ENCODE measurements around a stretch of chr20.

DNA sequence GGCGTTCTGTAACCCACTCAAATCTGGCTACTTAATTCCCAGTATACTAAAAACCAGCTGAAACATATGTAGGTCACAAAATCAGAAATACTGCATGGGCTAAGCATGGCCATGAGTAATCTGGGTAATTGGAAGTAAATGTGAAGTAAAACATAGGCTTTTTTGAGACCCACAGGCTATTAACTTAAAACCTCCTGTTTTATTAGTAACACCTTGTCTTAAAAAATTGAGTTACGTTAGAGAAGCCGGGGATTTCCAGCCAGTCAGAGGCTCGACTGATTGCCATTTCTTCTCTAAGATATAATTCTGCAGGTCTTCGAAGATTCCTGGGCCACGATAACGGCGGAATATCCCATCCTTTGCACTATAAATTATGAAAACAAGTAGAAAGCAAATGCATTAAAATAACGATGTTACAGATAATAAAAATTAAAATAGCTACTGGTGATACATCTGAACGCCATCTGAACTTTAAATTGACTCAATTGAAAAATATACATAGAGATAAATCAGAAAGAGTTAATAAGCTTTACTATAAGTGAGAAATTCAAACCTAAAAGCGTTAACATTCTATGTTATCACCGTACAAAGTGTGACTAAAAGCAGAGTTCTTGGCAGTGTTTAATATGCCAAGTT, 19.9 kb downstream of the TMX4 start:
- PRO-cap = no peak

DNA sequence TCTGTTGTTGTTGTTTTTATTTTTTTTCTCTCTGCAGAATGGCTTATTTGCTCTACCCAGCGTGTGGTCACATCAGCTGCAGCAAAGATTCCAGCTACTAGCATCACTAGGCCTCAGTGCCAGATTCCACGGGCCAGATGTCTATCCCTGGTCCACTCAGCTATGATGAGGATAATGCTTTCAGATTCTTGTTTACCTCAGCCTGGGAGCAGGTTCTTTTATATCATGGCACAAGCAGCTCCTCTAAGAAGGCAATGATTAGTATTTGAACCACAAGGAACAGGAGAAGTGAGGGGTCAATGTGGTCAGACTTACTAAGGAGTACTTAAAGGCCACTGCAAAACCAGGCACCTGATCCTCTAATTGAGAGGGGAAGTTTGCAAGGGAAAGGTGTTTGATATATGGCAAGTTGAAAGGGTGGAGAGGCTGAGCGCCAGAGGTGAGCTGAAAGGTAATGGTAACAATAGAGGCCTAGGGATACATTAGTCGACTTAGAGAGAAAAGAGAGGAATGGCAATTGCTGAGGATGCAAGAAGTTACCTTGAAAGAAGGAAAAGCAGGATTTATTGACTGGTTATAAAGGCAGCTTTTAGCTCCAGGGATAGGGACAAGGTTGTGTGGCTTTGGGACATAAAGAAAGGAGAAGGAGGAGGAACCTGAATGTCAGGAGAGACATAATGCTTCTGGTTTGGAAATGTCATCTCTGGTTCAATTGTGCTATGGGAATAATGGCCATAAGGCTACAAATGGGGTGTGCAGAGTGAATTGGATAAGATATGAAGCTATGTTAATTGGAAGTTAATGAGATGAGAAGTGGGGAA, 110.3 kb downstream of the PLCB1 start:
- PRO-cap = no peak

DNA sequence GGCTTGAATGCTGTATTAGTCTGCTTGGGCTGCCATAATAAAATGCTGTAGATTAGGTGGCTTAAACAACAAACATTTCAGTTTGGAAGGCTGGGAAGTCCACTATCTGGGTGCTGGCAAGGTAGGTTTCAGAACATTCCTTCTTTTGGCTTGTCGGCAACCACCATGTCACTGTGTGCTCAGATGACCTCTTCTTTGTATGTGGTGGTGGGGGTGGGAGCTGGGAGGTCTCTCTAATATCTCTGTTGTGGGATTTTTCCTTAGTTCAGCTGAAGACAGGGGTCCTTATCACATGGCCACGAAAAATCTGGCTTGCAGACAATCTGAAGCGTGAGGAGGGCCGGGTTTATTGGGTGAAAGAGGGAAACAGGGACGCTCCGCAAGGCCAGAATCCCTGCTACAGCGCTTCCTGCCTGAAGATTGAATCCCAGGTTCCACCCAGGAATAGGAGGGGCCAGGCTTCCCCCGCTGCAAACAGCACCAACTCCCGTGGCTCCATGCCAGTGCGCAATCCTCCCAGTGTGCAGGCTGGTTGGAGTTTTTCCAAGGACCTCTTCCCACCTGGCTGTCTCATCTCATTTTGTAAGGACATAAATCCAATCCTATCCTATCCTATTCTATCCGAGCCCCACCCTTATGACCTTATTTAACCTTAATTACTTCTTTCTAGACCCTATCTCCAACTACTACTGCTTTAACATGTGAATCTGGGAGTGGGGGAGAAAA, 299.9 kb downstream of the PLCB1 start:
- PRO-cap = no peak

DNA sequence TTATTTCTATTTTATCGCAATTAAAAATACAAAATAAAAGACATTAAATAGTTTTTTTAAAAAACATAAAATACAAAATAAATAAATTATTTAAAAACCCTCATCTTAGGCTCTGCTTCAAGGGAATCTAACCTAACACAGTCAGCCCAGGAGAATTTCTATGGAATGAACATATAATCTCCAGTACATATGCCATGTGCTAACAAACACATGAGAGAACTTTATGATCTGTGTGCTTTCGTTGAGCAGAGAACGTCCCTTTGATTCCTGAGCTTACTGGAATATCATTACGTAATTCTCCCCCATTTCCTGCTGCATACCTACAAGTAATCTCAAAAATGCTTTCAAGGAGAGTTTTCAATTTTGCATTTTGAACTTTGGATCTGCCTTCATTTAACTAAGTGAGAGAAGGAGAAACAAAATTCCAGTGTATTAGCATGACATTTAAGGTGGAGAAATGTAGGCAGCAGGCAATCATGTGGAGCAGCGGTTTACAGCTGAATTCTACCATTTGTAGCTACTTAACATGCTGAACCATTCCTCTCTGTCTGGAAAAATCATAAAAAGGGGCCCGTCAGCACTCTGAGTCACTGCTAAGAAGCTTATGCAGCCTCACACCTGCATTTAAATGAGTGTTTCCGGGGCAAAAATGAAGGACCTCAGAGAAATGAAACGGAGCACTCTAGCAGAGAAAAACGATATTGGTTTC, 451.4 kb downstream of the PLCB1 start:
- PRO-cap = no peak

GRCh38 chr20:8812697-8813494, 256.0 kb upstream of the PLCB4 start:
- PRO-cap = no peak

GRCh38 chr20:9985826-9986513, 48.8 kb upstream of the ANKEF1 start:
- PRO-cap = no peak

DNA sequence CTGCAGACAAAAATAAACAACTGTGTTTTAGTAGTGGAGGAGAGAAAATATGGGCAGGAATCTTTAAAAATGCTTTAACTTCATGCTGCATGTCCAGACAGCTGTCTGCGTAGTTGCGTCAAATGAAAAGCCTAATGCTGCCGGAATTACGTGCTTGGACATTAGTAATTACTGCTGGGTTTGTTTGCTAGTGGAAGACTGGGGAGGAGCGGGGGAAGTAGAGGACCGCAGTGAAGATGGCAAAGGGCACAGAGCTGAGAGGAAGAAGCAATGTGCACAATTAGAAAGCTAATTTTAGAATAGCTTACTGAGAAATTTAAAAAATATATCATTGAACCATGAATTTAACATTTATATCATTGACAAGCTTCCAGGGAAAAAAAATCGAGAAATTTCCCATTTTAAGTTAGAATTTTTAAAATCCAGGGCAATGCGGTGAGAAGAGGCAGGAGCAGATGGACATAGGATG, 2.5 kb downstream of the SNAP25 start:
- PRO-cap = no peak

DNA sequence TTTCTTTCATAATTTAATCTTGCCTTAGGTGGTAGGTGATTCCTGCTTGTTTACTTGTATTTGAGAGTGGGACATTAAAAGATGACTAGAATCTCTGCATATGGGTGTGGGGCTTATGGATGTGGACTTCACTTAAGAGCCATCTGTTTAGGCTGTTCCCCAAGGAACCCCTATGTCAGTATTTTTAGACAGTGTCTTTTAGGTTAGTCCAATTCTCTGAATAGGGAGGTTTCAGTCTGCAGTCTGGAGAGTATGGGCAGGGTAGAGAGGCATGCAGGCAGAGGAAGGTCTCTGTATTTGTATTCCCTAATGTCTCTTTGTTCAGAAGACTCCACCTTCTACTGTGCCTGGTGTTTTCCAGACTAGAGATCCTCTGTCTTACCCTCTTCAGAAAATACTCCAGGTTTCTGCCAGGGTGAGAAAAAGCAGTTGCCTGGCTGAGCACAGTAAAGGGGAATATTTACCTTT, 19.1 kb downstream of the SLX4IP start:
- PRO-cap = no peak

DNA sequence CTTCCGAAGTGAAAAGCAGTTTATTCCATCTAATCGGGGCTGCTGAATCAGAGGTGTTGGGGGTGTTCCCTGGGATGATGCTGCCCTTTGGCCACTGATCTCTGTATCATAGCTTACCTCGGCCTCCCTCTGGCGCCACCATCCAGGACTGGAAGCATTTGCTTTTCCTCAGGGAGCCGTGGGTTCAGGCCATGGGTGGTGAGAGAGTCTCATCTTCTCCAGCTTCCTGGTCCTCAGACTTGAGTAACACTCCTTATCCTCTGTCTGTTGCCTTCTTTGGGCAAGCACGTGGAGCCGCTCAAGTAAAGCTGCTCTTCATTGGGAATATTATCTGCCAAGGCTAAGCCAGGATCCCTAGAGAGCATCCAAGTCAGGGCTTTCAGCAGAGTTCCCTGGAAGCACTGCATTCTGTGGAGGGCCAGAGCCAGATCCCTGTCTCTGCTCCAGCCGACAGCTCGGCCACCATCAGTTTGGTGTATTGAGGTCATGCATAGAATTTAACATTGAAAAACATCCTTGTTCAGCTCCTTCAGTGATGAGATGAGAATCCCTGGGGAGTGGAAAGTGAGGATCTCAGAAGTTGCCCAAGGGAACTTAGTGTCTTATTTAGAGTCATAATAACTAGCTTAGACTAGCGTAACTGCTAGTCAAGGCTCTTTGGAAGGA, 39.8 kb downstream of the SLX4IP start:
- PRO-cap = no peak

DNA sequence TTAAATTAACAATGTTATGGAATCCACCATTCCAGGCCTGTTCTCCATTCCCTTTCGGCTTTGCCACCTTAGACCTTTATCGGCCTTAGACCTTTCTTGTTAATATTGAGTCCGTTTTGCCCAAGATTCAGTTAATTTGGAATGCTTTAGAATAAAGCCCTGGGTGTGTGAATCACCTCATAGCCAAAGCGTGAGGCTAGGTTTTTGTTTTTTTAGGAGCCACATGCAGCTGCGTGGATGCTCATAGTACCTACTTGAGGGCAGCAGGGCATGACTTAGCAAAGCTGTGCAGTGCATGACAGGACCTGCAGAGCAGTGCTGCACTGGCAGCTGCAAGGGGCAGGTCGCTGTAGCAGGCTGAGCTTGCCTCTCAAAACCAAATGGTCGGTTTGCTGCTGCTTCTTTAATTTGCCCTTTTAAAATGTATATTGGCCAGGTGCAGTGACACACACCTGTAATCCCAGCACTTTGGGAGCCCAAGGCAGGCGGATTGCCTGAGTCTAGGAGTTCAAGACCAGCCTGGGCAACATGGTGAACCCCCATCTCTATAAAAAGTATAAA, 116.1 kb downstream of the JAG1 start:
- PRO-cap = no peak

DNA sequence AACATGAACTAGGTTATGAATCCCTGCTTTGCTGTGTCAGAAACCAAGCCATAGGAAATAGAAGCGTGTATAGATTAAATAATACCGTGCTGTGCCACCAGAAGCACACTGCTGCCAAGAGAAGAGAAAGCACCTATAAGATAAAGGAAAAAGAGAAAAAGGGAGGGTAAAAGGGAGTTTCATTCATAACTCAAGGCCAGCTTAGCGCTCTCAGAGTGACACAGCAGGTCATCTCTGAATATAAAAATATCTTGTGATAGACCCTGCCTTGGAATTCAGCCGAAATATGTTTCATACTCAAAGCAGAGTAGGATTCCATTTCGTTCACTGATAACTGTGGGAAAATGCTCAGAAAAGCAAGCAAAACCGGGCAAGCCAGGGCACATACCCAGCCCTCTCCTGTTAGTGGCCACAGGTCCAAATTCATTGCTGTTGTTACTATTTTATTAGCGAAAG, 8.7 kb downstream of the JAG1 start:
- PRO-cap = no peak

DNA sequence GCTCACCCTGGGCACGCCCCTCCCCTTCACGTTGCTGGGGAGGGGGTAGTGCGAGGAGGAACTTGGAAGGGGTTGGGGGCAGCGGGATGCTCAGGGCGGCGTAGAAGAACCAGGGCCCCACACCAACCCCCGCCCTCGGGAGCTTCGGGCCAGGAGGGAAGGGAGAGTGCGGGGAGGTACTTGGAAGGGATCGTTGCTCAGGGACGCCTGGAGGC, 192 bp upstream of the JAG1 start:
- PRO-cap = bidirectional peak, plus-strand start at position 48 of the sequence, minus-strand start outside the sequence

DNA sequence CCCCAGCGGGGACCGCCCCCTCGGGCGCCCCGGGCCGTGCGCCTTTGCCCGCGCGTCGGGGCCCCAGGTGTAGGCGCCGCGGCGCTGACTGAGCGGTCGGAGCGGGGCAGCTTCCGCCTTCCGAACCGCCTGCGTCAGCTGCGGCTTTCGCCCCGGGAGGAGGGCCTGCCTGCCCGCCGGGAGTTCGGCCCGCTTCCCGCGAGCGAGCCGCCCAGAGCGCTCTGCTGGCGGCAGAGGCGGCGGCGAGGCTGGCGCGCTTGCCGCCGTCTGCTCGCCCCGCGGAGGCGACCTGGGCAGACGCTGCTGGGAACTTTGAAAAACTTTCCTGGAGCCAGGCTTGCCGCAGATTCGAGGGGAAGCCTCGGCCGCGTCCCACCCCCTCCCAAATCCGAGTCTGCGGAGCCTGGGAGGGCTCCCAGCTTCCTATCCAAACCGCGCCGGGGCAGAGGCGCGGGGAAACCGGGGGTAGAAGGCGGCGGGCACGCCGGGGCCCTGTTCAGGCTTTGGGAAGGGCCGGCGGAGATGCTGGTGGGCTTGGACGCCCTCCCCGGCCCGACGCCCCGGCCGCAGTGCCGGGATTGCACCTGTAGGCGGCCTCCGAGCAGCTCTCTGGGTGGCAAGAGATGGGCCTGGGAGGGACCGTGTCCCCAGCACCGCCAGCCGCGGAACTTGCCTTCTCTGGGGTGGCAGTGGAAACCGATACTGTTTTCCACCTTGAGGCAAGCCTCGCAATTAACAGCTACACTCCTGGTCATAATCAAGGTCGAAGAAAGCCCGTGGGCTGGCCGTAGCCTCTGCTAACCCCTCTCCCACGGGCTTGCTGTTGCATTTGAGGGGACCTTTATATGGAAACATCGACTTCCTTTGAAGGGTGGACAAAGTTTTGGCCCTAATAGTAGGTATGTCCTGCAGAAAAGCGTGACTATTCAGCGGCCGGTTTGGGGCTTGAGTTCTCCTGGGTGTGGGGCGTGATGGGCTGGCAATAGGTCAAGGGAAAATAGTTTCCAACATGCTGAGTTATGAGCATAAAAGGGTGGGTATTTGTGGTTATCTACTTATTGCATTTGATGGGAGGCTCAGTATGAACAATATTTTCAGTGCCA, 851 bp upstream of the JAG1 start:
- PRO-cap = unidirectional peak, plus-strand start at position 70 of the sequence; unidirectional peak, minus-strand start at position 571 of the sequence; unidirectional peak, minus-strand start at position 671 of the sequence

- PRO-cap = no peak
These were observed 65.9 kb upstream of the JAG1 start for GRCh38 chr20:10739680-10740103.

- PRO-cap = no peak
These were observed 110.5 kb upstream of the JAG1 start for GRCh38 chr20:10784091-10784902.

- PRO-cap = no peak
These were observed 162.3 kb upstream of the BTBD3 start for GRCh38 chr20:11755297-11755788.

GRCh38 chr20:11890259-11891129, 27.2 kb upstream of the BTBD3 start:
- PRO-cap = no peak

- PRO-cap = no peak
These were observed 1.3 kb downstream of the BTBD3 start for GRCh38 chr20:11919039-11919384.

- PRO-cap = no peak
These were observed 806 bp upstream of the ISM1 start for GRCh38 chr20:13219947-13220988.

- PRO-cap = no peak
These were observed 1.5 kb downstream of the ISM1 start for GRCh38 chr20:13222581-13222980.